HT-29 (cell line): ENCODE measurements around the genes CHD3 and MFSD6L.

GRCh38 chr17:7839673-7840421 is 5.8 kb downstream of the KDM6B start:
- RAMPAGE, long total RNA, result no peak

- RAMPAGE, long total RNA, result no peak
These were observed 3.4 kb upstream of the TMEM88 start for GRCh38 chr17:7851193-7852223.

GRCh38 chr17:7858359-7858925 is 639 bp downstream of the CYB5D1 start:
- RAMPAGE, long total RNA, result no peak

- RAMPAGE, long total RNA, result no peak
These were observed 10.3 kb downstream of the CYB5D1 start for GRCh38 chr17:7868139-7868438.

DNA sequence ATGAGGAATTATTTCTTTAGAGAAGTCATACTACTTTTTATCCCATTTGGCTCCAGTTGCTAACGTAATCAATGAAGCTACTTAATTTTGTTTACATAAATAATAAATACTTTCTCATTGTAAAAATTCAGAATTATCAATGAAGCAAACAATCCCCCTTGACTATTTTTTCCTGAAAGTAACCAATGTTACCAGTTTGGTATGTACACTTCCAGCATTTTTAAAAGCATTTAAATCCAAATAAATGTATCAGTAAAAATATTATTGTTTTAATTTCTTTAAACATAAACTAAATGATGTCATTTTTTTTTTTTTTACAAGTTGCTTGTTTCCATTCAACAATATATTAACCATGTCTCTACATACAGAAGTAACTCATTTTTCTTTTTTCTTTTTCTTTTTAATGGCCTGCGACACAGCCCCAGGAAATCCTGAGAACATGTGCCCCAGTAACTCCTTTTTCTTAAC is 11.5 kb upstream of the CHD3 start:
- RAMPAGE, long total RNA, result no peak

DNA sequence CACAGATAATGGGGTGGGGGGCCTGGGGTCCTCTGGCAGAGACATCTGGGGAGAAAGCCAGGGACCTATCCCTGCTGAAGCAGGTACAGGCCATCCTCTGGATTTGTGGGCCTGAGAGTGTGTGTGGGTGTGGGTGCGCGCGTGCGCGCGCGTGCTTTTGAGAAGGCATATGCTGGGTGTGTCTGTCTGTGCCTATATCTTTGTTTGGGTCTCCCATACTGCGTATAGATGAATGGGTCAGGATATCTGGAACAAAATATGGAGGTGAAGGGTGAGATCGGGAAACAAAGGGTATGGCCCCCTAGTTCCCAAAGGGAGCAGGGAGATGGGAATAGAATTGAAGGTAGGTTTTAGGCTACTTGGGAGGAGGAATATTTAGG is at the start of gene CHD3:
CHD3 (plus strand) TSS at position 195 of the 380 bp plus-strand sequence.
- RAMPAGE, long total RNA, result no peak

DNA sequence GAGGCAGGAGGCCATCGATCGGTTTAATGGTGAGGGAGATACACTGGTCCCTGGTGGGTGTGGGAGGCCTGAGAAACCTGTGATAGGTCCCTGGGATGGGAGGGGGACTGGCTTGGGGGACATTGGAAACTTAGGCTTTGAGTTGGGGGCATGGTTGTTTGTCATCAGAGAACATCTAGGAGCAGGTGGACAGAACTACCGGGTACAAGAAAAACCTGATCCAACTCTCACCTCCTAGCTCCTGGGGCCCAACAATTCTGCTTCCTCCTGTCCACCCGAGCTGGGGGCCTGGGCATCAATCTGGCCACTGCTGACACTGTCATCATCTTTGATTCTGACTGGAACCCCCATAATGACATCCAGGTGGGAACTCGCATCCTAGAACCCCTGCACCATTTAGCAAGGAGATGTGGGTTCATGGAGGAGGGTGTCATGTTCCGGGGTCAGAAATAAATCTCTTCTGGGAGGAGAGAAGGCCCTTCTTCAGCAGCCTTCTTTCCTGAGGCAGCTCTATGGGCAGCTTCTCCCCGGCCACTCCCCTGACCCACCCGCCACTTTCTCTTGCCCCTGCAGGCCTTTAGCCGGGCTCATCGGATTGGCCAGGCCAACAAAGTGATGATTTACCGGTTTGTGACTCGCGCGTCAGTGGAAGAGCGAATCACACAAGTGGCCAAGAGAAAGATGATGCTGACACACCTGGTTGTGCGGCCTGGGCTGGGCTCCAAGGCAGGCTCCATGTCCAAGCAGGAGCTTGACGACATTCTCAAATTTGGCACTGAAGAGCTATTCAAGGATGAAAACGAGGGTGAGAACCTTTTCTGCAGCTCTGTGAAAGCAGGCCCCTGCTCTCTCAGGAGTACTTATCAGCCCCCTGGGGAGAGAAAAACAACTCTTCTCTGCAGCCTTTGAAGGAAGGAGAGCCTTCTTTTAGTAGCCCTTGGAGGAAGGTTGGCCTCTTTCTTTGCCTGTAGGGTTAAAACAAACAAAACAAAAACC is 13.1 kb downstream of the RNF227 start:
- RAMPAGE, long total RNA, result no peak

- RAMPAGE, long total RNA, result no peak
These were observed 17.4 kb downstream of the ALOX15B start for GRCh38 chr17:8055918-8057004.

DNA sequence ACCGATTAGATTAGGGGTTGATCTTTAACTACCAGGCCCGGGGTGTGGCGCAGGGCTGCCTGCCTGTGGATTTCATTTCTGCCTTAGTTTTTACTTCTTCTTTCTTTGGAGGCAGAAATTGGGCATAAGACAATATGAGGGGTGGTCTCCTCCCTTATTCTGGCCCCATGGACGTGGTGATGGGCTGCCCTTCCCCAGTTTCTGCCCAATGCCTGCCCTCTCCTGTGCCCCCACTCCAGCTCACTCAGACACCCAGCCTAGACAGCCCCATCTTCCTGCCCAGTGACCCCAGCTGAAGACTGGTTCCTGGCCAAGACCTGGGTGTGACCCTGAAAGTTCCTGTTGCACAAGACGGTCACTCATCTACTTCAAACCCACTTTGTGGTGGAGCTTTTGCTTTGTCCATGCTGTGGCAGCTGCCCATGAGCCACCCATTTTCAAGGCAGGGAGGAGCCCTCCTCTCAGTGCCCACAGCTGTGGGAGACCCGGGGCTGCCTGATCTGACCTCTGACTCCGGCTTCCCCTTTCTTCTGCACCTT is 18.6 kb downstream of the ALOX12B start:
- RAMPAGE, long total RNA, result no peak

GRCh38 chr17:8120060-8121254 is 2.1 kb upstream of the ALOXE3 start:
- RAMPAGE, long total RNA, result no peak

GRCh38 chr17:8143290-8144384 is 8.6 kb downstream of the PER1 start:
- RAMPAGE, long total RNA, result no peak

GRCh38 chr17:8150533-8150814 is 1.7 kb downstream of the PER1 start:
- RAMPAGE, long total RNA, result no peak

DNA sequence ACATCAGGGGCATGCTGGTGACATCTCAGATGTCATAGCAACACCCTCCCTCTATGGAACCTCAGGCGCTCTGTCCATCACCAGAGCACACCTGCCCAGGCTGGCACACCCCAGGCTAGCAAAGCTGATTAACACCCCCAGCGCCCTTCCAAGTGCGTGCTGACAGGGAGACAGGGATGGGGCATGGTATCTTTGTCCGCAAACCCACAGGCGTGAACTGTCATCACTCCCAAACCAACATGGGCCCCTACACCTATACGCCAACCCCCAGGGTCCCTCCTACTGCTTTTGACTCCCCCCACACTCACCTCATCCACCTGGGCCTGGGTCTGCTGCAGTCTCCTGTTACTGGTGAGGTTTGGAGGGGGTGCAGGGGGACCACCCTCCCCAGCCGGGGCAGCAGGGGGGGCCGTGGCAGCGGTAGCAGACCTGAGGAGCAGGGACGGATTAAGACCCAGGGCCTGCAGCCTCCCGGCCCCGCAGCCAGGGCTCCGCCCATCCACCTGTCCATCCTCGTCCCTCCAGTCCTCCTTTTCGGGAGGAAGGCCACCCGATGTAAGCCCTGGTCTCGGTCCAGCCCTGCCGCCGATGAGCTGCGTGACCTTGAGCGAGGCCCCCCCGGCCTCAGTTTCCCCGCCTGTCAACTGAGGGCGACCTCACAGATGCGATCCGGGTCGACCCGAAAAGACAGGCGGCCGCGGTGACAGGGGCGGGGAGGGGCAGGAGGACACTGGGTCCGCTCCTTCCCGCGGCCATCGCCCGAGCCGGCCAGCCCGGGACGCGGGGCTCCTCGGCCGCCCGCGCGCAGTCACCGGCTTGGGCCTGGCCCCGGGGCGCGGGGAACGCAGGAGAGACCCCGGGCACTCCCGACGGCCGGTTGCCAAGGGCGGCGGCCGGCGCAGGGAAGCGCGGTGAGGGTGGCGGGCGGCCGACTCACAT is 538 bp downstream of the VAMP2 start:
- RAMPAGE, long total RNA, result no peak

GRCh38 chr17:8234373-8235187 is 13.3 kb downstream of the CTC1 start:
- RAMPAGE, long total RNA, result no peak

- RAMPAGE, long total RNA, result no peak
These were observed 41.9 kb downstream of the NDEL1 start for GRCh38 chr17:8477494-8478163.

DNA sequence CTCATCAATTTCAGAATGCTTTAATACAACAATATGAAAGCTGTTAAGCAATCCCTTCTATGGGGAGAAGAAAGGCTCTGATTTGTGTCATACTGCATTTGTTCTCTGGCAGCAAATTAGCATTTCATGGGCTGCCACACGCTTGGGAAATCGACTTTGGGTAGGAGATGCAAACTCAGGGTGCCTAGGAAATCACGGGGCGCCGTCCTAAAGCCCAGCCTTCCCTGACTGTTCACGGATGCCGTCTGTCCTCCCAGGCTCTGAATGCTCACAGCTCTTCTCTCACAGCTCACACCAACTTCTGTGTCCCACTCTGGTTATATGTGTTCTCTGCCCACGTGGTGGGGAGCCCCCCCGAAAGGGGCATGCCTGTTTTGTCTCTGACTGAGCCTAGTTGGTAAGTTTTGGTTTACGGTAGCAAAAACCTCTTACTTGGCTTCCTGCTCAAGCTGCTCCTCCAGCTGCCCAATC is 44.0 kb downstream of the NDEL1 start:
- RAMPAGE, long total RNA, result no peak

GRCh38 chr17:8506208-8506648 is 70.5 kb downstream of the NDEL1 start:
- RAMPAGE, long total RNA, result no peak

DNA sequence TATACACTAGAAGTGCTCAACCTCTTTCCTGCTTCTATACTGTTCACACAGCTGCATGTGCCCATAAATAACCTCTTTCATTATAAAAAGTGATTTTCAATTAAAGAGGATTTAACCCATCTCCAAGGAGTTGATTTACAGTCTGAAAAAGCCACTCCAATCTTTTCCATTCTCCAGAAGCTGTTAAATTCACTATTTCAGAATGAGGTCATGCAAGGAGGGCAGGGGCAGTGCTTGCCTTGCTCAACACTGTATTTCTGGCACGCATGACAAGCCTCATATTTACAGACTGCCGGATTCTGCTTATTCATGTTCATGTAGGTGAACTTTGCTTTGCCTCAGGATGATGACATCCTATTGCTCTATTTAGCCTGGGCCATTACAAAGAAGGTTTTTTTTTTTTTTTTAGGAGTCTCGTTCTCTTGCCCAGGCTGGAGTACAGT is 87.4 kb downstream of the MYH10 start:
- RAMPAGE, long total RNA, result no peak

- RAMPAGE, long total RNA, result no peak
These were observed 36.7 kb downstream of the CCDC42 start for GRCh38 chr17:8707867-8708494.

- RAMPAGE, long total RNA, result no peak
These were observed at the start of gene MFSD6L for GRCh38 chr17:8798737-8799931. TSS of gene MFSD6L (minus strand) at chr17:8799365.